Epithelial cell of alveolus of lung (primary cell): ENCODE data around the gene MEF2B.

DNA sequence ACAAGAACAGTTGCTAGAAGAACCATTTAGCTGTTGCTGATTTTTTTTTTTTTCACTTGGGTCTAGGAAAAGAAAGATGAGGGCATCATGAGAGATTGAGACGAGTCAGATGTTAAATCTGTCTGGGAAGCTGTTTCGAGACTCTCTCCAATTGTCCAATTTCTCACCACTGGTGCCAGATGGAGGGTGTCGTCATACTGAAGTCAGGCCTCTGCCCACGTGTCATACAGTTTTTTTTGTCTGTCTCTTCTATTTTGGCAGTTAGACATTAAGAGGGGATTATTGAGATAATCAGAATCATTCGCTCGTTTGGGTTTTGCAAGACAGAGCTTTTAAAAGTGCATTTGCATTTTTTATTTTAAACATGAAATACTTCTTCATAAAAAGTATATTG lies 3.9 kb downstream of the SLC25A42 start:
- RAMPAGE, long total RNA: no peak
- RRBS: no CpG with 5 or more reads among the region's 6 CpGs

DNA sequence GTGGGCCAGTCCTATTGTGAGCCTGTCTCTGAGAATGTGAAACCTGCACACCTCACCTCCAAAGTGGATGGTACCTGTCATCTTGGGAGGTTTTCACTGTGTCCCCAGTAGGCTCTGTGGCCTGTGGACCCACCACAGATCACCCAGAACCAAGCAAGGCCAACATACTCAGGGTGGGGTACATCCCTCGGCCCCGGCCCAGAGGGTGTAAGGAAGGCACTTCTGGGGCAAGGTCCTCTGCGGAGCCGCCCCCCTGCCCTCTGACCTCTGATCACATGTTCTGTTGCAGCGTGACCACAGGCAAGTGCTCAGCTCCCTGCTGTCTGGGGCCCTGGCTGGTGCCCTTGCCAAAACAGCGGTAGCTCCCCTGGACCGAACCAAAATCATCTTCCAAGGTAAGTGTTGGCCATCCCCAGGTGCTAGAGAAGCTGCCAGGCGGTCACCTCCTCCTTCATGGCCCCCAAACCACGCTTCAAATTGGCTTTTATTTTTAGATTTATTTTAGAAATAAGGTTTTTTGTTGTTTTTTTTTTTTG lies 36.7 kb downstream of the TMEM161A start:
- RAMPAGE, long total RNA: no peak
- RRBS: no CpG with 5 or more reads among the region's 9 CpGs

GRCh38 chr19:19106150-19106685 lies 32.1 kb downstream of the TMEM161A start:
- RAMPAGE, long total RNA: no peak
- RRBS: no CpG with 5 or more reads among the region's 27 CpGs

DNA sequence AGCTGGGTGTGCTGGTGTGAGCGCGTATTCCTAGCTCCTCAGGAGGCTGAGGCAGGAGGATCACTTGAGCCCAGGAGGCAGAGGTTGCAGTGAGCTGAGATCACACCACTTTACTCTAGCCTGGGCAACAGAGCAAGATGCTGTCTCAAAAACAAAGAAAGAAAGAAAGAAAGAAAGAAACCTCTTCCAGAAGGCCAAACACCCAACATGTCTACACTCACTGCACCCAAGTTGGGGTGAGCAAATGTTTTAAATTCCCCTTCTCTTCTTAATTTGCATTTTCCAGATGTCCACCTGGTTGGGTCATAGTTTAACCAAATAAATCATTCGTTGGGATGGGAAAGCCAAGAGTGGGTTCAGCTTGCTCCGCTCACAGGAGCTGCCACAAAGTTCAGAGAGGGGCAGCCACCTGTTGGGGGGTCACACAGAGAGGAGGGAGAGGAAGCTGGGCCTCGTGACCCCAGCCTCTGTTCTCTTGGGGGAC lies 2.6 kb downstream of the MEF2B start:
- RAMPAGE, long total RNA: no peak
- RRBS: no CpG with 5 or more reads among the region's 5 CpGs

- RAMPAGE, long total RNA: no peak
- RRBS: 4% methylated on average over 8 of the region's 40 CpGs
These were observed at the start of gene MEF2B for GRCh38 chr19:19169996-19170570. Gene MEF2B, minus strand, starts transcription at chr19:19170263.

DNA sequence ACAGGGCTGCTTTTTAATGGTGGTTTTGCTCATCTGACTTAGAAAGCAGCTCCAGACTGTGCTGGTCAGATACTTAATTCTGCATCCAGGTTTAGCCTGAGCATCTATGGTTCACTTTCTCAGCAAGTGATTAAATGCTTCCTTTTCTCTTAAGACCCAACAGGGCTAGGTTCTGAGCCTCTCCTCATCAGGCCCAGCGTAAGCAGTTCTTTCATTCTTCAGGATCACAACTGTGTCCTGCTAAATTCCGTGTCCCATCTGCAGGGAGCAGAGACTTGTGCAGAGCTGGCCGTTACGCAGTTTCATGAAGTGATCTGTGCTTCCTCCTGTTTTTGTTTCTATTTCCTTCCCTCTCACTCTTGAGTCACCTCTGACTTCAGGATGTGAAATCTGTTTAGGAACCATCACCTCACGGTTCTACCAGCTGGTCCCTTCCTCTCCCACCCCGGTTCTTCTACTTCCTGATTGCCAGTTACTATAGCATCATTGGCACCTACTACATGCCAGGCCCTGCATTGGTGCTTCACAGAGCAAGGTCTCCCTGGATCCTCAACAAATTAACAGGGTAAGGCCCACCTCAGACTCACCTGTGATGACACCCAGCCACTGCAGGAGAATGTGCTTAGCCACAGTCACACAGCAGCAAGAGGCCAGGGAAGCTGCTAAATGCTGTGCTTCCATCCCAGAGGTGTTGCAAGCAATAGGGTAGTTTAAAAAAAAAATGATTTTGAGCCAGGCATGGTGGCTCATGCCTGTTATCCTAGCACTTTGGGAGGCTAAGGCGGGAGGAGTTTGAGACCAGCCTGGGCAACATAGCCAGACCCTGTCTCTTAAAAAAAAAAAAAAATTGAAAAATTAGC lies 8.6 kb downstream of the MAU2 start:
- RAMPAGE, long total RNA: no peak
- RRBS: no CpG with 5 or more reads among the region's 7 CpGs

GRCh38 chr19:19357871-19358560 lies 37.4 kb downstream of the MAU2 start:
- RAMPAGE, long total RNA: no peak
- RRBS: no CpG with 5 or more reads among the region's 15 CpGs

- RAMPAGE, long total RNA: no peak
- RRBS: no CpG with 5 or more reads among the region's 7 CpGs
These were observed 4.1 kb downstream of the GATAD2A start for GRCh38 chr19:19409622-19409983.

GRCh38 chr19:19429105-19429643 lies 23.7 kb downstream of the GATAD2A start:
- RAMPAGE, long total RNA: no peak
- RRBS: no CpG with 5 or more reads among the region's 20 CpGs

- RAMPAGE, long total RNA: no peak
- RRBS: no CpG with 5 or more reads among the region's 5 CpGs
These were observed 6.5 kb downstream of the TSSK6 start for GRCh38 chr19:19508817-19509229.

DNA sequence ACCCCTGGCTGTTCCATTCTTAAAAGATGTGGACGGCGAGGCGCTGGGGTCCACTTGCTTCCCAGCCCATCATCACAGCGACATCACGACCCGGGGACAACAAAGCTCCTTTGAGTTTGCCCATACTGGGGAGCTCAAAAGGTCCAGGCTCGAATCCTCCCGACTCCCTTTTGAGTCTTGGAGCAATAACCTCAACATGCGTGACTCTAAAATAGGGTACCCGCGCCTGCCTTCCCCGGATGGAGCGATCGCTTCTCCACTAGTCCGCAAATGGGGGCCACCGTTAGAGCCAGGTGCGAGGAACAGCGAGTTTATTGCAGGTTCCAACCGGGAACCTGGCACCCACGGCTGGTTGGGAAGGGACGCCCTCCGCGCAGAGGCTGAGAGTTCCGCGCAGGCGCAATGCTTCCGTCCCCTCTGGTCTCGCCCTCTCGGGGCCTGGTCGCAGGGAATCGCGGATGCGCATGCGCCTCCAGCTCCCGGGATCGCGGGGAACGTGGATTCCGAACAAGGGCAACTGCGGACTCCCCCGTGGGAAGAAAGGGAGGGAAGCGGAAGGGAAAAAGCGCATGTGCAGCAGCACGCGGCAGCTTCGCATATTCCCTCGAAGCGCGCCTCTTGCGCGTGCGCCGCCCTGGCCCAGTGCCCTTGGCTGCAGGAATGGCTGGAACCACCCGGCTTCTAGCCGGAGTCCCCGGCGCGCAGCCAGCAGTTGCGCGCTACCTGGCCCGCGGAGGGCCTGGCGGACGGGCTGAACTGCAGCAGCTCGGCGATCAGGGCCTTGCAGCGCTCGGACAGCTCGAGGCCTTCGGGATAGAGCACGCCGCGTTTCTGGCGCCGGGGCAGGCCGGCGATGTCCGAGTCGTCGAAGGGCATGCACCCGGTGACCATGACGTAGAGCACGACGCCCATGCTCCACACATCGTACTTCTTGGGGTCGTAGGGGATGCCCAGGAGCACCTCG lies 1.1 kb downstream of the TSSK6 start:
- RAMPAGE, long total RNA: no peak
- RRBS: 24% methylated on average over 7 of the region's 87 CpGs

DNA sequence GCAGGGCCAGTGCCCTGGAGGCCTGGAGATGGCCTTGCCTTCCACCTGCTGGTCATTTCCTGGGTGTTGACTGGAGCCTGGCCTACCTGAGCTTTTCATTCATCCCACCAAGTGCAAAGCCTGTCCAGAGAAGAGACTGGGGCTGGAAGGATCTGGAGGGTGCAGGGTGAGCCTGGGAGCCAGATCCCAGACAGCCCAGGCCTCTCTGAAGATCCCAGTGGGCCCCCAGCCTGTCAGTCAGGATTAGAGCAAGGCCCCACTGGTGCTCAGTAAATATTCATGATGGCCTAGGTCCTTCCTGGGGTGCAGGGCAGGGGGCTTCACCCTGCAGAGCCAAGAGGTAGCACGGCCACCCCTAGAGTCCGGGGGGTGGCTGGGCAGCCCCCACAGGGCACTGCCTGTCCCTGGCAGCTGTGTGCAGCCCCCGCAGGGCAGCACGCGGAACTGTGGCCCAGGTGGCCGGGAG lies 3.3 kb upstream of the YJEFN3 start:
- RAMPAGE, long total RNA: no peak
- RRBS: no CpG with 5 or more reads among the region's 6 CpGs

DNA sequence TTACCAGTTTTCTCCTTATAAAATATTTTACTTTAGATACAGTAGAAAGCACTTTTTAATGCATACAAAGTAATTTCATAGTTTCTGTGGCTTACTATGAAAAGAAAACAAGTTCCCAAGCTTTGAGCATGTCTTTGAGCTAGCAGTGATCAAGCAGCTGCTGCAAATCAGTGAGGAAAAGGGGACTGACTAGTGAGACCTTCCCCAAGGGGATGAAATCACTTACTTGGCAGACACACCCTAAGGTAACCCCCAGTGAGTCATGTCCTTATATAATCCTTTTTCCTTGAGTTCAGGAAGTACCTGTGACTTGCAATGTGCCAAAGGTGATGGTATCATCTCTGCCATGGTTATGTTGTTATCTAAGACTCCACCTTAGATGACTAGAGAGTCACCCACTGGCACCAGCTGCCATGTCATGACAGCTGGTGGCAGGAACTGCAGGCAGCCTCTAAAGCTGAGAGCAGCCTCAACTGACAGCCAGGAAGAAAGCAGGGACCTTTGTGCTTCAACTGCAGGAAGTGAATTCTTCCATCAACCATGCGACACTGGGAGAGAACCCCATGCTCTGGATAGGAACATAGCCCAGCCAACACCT lies 12.5 kb downstream of the PBX4 start:
- RAMPAGE, long total RNA: no peak
- RRBS: no CpG with 5 or more reads among the region's 1 CpG

GRCh38 chr19:19618813-19619127 lies 283 bp upstream of the PBX4 start:
- RAMPAGE, long total RNA: no peak
- RRBS: no CpG with 5 or more reads among the region's 20 CpGs

DNA sequence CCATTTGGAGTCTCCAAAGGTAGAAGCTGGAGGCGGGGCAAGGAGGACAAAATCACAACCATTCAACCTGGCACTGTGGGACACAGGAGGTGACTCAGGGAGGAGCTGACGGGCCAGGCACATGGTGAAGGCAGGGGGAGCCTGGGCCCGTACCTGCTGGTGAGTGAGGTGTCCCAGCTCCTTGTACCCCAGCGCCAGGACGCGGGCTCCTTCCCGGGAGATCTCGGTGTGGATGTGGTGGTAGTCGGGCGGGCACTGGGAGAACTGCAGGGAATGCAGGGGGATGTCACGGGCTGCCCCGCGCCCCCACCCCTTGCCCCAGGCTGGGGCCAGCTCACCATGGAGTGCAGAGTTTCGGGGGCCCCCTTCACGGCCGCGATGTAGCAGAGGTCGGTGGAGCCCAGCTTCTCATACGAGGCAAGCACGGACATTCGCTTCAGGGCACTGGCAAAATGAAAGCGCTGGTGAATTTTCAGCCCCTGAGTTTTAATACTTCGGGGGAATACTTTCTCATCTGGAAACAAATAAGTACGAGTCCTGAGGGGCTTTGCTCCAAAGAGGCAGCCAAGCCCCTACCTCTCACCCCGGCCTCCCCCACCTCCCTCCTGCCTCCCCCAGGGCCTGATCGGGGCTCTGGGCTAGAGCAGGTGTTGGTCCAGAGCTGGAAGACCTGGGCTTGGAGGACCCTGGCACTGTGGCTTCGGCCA lies 9.7 kb downstream of the ATP13A1 start:
- RAMPAGE, long total RNA: no peak
- RRBS: no CpG with 5 or more reads among the region's 27 CpGs

DNA sequence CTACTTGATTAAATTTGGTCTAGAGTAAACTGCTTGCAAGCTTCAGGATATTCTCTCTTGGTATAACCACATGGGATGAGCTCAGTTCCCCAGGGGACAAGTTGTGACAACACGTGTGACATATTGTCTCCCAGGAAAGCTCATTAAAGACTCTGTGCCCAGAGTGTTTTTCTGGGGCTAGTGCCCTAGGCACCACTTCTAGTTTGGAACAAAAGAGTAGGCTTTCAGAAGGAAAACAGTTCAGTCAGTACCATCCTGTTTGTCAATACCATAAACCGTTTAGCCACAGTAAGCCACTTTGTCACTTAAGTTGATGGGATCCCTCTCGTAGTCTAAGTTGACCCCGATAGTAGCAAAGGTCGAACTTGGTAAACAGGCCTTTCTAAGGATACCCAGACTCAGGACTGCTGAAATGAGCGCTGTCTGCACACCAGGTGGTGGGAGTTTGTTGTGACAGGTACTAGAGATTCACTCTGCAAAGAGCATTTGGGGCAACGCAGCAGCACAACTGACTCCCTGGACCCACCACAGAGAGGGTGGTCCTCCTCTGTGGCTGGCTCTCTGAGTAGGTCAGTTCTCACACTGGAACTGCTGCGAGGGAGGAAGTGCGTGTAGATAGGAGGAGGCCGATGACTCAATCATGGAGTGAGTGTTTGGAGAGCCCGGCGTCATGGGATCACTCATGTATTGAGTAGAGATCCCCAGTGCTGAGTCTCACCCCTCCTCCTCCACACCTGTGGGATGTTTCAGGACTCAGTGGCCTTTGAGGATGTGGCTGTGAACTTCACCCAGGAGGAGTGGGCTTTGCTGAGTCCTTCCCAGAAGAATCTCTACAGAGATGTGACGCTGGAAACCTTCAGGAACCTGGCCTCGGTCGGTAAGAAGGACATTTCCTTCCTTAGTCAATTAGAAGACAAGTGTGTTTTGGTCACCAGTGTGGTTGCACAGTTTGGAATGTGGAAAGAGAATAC lies 8.8 kb downstream of the ZNF101 start:
- RAMPAGE, long total RNA: no peak
- RRBS: no CpG with 5 or more reads among the region's 15 CpGs

GRCh38 chr19:19710594-19710911 lies 22.4 kb downstream of the ZNF14 start:
- RAMPAGE, long total RNA: no peak
- RRBS: no CpG with 5 or more reads among the region's 2 CpGs

DNA sequence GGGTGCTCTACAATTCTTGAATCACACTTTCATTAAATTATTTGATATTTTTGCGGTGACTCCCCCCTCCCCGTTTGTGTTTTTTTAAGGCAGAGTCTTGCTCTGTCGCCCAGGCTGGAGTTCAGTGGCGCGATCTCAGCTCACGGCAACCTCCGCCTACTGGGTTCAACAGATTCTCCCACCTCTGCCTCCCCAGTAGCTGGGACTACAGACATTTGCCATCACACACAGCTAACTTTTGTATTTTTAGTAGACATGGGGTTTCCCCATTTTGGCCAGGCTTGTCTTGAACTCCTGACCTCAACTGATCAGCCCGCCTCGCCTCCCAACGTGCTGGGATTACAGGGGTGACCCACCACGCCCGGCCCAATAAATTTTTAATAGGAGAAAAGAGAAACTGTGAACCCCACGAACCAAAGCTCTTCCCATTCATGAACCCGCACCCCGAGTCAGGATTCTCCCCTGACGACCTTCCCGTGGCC lies 677 bp downstream of the ZNF506 start:
- RAMPAGE, long total RNA: no peak
- RRBS: no CpG with 5 or more reads among the region's 17 CpGs

- RAMPAGE, long total RNA: no peak
- RRBS: no CpG with 5 or more reads among the region's 10 CpGs
These were observed 603 bp upstream of the ZNF93 start for GRCh38 chr19:19900003-19900683.

GRCh38 chr19:20153282-20154000 lies 13.6 kb upstream of the ZNF486 start:
- RAMPAGE, long total RNA: no peak
- RRBS: no CpG with 5 or more reads among the region's 6 CpGs